ENCODE data around the gene GPBP1.

DNA sequence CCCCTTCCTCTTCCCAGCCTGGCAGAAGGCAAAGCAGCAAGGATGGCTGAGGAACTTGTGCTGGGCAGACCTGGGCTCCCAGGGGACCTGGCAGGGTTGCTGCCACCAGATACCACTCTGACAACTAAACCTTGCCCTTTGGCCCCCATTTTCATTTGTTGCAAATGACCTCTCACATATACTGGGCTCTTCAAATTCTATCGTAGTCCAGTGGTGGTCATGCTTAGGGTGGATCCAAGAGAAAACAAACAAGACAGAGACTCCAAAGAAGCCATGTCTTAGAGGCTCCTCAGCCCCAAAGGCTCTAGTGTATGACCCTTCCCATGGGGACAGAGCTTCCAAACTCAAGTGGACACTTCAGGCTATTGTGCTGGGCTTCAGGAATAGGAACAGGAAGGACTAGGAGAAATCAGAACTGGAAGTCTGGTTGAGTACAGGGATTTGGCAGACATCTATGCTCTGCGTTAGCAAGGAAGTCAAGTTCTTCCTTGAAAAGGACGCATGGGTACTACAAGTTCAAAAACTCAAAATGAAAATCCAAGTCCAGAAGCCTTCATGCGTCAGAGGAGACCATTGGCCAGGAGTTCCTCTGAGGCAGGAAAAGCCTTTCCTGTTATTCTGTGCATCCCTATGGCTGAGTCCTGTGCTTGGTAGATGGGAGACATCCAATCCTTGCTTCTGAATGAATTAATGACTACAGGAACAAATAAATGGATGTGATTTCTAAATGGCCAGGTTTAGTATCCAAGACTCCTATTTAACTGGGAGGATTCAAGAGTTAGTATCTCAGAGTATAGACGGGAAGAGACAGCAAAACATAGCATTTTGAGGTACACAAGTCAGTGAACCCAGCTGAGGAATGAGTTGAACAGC lies 64.7 kb upstream of the PLPP1 start:
- PRO-cap: no peak
CAGE:
- cytosol, long polyA minus RNA: no peak
- cytosol, long polyA plus RNA: no peak
- long polyA plus RNA: no peak
- nucleus, long polyA minus RNA: no peak
- nucleus, long polyA plus RNA: no peak

DNA sequence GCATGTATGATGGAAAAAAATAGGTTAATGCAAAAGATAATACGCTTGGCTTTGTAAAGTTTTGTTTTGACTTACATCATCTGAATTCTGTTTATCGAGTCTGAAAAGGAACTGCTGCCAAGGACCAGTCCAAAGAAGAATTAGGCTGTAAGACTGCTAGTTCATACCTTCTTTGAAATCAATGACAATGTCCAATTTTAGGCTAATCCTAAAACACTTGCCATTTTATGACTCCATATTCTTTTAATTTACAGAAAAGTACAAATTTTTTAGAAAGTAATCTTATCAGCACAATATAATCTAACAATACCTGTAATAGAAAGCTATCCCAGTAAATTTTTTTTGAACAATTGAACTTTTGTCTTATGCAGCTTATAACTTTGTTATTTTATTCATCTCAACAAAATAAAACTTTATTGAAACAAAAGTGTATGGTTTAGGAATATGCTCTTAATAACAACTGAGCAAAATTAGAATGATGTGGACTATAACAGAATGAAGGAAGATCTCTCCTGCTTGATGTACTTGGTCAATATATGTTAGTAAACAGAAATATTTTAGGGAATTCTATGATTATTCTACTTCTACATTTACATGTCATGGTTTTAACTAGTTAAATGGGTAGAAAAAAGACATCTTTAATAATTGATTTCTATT lies 57.2 kb downstream of the IL6ST start:
- PRO-cap: no peak
CAGE:
- cytosol, long polyA minus RNA: no peak
- cytosol, long polyA plus RNA: no peak
- long polyA plus RNA: no peak
- nucleus, long polyA minus RNA: no peak
- nucleus, long polyA plus RNA: no peak

DNA sequence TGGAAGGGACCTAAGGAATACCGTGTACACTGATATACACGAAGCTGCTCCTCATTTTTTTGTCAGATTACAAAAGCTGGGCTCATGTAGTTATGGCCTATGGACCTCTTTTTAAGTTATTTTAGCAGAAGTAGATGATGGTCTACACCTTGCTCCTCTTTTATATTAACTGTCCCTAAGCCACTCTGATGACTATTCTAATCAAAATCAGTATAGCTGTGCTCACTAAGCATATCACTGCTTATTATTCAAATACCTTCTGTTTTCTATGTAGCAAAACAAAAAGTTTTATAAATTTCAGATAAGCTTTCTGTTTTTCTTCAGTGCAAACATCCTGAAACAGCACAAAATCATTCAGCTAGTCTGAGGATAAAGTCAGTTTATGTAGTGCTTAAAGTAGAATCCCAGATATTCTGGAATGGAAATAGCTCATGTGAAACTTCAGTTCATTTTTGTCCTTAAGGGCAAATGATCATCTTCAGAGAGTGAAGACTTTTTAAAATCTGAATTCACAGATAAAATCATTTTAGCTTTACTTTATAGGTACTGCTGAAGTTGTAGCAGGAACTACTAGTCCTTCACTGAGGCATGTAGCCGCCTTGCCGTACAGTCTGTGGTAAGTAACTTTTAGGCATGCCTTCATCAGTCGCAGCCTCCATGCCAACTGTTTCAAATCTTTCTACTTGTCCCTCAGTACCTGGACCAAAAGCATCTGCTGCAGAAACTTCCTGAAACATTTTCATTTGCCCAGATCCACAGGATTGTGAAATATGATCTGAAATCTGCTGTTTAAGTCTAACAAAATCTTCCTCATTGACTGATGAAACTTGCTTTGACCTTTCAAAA lies 54.0 kb downstream of the IL6ST start:
- PRO-cap: no peak
CAGE:
- cytosol, long polyA minus RNA: no peak
- cytosol, long polyA plus RNA: no peak
- long polyA plus RNA: no peak
- nucleus, long polyA minus RNA: no peak
- nucleus, long polyA plus RNA: start-site peak on the minus strand centred at position 118 of the sequence, 135 bp wide, 227 and 96 reads in 2 replicates; start-site peak on the minus strand centred at position 644 of the sequence, 97 bp wide, 69 and 157 reads in 2 replicates

DNA sequence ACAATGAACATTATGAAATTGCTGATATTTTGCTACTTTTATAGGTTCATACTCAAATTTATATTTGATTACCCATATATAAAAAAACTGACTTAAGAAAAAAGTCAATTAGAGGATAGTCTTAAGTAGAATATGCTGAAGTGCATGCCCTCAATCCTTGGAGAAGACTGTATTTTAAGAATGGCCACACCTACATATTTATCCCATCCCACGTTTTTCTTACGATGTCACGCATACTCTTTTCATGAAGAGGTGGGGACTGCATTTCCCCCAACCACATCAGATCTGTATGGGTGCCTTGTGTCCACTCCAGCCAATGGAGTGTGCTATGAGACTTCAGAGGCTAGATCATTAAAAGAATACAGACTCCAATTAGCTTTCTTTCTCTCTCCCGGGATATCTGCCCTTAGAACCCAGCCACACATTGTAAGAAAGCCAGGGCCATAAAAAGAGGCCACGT lies 21.7 kb downstream of the IL6ST start:
- PRO-cap: no peak
CAGE:
- cytosol, long polyA minus RNA: no peak
- cytosol, long polyA plus RNA: no peak
- long polyA plus RNA: no peak
- nucleus, long polyA minus RNA: no peak
- nucleus, long polyA plus RNA: no peak

DNA sequence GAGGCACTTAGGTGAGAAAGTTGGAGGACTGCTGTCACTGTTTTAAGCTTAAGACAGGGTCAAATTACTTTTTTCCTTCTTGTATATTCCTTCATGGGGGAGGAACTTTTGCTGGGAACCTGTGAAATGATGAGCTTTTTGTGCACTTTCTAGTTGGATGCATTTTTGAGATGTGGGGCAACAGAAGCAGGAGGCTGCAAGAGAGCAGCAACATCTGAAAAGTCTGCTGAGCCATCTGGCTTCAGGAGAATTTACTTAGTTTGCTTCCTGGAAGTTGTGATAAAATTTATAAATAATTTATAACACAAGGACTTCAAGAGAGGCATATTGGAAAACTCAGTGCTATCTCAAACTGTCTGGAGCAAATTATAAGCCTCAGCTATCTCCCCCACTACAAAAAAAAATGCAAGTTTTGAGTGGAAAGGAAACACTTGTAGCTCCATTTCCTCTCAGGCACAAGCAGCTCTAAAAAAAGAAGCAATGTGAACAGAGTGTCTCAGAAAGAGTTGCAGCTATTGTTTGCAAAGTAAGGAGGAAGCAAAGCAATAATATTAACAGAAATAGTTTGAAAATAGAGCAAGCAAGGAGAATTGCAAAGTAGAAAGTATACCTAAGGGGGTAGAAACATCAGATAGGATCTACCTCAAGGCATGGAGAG lies 55.7 kb upstream of the IL6ST start:
- PRO-cap: bidirectional peak, plus-strand start at position 607 of the sequence, minus-strand start at position 467 of the sequence
CAGE:
- cytosol, long polyA minus RNA: no peak
- cytosol, long polyA plus RNA: no peak
- long polyA plus RNA: no peak
- nucleus, long polyA minus RNA: no peak
- nucleus, long polyA plus RNA: no peak

DNA sequence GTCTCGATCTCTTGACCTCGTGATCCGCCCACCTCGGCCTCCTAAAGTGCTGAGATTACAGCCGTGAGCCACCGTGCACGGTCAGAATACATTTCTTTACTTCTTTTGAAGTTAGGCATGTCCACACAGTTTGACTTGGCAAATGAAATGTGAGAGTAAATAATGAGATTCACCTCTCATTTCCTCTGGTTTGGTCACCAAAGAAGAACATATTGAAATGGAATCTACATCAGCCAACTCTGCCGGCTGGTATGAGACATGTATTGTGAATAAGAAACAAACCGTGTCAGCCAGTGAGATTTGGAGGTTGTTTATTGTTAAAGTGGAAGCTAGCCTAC lies 103.2 kb upstream of the IL6ST start:
- PRO-cap: no peak
CAGE:
- cytosol, long polyA minus RNA: no peak
- cytosol, long polyA plus RNA: no peak
- long polyA plus RNA: no peak
- nucleus, long polyA minus RNA: no peak
- nucleus, long polyA plus RNA: no peak

DNA sequence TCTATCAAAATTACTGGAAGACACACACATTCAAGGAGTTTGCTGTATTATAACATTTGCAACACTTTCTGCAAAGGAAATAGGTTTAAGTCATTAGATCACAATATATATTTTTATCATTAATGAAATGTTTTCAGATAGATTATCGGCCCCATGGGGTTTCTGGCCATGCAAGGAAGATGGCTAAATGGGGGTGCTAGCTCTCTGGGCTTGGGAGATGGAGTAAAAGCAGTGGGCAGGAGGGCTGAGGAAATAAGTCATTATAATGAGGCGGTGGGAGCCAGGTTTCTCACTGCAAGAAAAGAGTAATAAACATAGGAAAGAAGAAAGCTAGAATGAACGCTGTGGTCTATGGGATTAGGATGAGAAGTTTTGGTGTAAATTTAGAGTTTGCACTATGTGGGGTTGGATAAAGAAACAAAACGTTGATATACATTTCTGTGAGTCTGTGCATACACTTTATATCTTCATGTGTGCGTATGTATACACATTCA lies 39.1 kb upstream of the ANKRD55 start:
- PRO-cap: no peak
CAGE:
- cytosol, long polyA minus RNA: no peak
- cytosol, long polyA plus RNA: no peak
- long polyA plus RNA: no peak
- nucleus, long polyA minus RNA: no peak
- nucleus, long polyA plus RNA: no peak

DNA sequence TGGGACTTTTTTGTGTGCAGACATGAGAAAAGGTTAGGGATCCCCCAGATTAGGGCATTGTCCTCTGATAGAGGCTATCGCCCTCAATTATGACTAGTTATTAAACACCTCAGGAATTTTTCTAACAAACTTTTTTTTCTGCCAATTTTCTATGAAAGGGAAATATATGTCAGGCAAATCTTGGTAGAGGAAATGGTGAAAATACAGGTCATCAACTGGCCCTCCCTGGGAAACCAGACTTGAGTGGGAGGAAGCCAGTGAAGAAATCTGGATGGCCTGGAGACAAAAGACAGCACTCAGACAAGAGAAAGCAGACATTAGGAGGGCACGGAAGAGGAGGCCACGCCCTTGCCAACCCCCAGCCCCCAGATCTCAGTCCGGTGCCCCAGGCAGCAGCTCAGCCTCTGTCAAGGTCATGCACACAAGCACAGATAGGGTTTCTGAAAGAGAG lies 85.9 kb upstream of the ANKRD55 start:
- PRO-cap: no peak
CAGE:
- cytosol, long polyA minus RNA: no peak
- cytosol, long polyA plus RNA: no peak
- long polyA plus RNA: no peak
- nucleus, long polyA minus RNA: no peak
- nucleus, long polyA plus RNA: no peak

- PRO-cap: no peak
CAGE:
- cytosol, long polyA minus RNA: no peak
- cytosol, long polyA plus RNA: no peak
- long polyA plus RNA: no peak
- nucleus, long polyA minus RNA: no peak
- nucleus, long polyA plus RNA: no peak
These were observed 180.8 kb upstream of the ANKRD55 start for GRCh38 chr5:56413963-56414324.

DNA sequence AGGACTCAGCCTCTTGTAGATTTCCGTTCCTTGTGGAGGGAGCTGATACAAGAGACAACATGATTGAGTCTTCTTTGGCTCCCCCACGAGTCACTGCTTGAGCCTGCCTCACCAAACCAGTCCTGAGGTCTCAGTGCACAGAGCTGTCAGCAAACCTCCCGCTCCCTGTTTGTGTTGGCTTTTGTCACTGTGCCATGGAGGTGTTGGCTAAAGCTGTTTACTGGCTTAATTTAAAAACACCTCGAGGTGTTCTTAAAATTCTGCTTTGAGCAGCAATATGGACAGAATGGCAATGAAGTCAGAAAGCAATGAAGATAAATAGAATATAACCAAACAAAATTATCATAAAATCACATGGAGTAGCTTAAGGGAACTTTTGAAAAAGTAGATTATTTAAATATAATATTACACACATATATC lies 234.1 kb upstream of the ANKRD55 start:
- PRO-cap: no peak
CAGE:
- cytosol, long polyA minus RNA: no peak
- cytosol, long polyA plus RNA: no peak
- long polyA plus RNA: no peak
- nucleus, long polyA minus RNA: no peak
- nucleus, long polyA plus RNA: no peak

DNA sequence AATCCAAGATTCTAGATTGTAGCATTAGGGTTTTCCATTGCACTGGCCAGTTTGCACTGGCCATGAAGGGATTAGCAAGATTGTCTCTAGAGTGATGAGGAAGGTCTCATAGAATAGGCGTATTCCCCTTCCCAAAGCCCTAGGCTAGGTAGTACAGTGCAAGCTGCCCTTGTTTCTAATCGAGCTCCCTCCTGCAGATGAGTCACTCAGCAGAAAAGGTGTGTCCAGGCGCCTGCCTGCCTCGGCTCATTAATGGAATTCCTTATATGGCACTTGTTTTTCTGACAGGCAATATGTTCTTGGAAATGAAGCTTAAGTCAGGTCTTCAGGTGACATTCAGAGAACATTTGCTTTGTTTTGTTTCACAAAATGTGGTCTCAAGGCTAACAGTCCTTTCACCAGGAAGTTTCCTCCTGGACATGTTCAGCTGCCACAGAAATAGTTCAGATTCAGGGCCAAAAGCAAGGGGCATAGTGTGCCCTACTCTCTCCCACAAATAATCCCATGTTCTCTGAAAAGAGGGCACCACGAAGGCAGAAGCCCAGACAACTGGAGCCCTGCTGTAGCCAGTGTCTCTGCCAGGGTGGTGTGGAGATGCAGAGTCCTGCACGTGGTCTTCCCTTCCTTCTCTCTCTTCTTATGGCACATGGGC lies 281.2 kb upstream of the MAP3K1 start:
- PRO-cap: no peak
CAGE:
- cytosol, long polyA minus RNA: no peak
- cytosol, long polyA plus RNA: no peak
- long polyA plus RNA: no peak
- nucleus, long polyA minus RNA: no peak
- nucleus, long polyA plus RNA: no peak

DNA sequence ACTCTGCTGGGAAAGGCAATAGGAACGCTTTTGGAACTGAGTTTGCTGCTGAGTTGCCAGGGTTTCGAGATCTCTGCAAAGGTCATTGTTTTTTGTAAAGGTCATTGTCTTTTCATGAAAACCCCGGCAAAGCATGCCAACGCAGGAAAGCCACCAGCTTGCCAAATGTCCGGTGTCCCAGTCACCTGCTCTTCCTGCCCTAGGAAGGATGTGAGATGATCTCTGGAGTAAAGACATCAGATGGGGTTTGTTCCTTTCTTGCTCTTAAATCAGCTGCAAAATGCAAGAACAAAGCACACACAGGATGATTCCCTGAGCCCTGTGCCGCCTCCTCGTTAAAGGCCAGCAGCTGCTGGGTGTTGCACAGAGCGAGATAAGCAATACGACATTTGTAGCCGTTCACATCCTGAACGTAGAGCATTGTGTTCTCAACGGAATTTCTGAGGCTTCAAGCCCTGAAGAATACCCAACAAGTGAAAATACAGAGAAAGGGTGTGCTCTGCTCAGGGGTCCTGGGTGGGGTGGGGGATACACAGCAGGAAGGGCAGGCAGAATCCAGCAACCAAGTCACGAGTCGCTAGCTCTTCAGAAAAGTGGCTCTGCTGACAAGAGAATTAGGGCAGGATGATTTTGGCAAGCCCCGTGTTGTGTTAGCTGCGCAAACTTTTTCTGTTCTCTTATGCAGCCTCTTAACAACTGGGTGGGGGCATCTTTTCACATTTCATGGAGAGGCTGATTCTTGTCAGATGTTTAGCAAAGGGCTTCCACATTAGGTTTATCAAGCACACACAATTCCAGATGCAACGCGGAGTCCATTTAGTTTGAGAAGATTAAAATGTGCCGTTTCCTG lies 229.2 kb upstream of the MAP3K1 start:
- PRO-cap: no peak
CAGE:
- cytosol, long polyA minus RNA: no peak
- cytosol, long polyA plus RNA: no peak
- long polyA plus RNA: no peak
- nucleus, long polyA minus RNA: no peak
- nucleus, long polyA plus RNA: no peak

- PRO-cap: no peak
CAGE:
- cytosol, long polyA minus RNA: no peak
- cytosol, long polyA plus RNA: no peak
- long polyA plus RNA: no peak
- nucleus, long polyA minus RNA: no peak
- nucleus, long polyA plus RNA: no peak
These were observed 177.1 kb upstream of the MAP3K1 start for GRCh38 chr5:56638203-56638696.

DNA sequence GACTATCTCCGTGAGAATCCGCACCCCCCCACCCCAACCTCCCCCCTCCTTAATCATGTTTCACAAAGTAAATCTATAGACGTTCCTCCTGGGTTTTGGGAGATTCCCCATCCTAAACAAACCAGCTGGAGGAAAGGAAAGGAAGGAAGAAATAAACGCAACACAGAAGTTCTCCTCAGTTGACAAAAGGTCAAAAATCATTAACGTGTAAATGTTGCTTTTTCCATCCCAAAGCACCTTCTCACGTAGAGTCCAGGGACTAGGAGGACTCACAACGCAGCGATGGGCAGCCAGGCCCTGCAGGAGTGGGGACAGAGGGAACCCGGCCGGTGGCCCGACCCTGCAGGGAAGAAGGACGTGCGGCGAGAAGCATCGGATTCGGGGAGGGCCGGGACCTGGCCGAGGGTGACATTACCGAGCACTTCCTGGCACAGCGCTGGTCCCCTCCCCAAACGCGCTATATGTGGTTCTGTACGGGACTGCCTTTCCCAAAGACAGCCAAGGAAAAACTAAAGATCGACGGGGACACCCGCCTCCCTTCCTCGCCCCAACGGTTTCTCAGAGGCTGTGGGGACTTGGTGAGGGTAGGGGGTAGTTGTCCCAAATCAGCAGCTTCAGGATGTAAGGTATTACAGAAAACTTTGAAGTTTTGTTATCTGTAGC lies 1.1 kb upstream of the MAP3K1 start:
- PRO-cap: unidirectional peak, plus-strand start at position 314 of the sequence
CAGE:
- cytosol, long polyA minus RNA: no peak
- cytosol, long polyA plus RNA: no peak
- long polyA plus RNA: no peak
- nucleus, long polyA minus RNA: no peak
- nucleus, long polyA plus RNA: no peak

DNA sequence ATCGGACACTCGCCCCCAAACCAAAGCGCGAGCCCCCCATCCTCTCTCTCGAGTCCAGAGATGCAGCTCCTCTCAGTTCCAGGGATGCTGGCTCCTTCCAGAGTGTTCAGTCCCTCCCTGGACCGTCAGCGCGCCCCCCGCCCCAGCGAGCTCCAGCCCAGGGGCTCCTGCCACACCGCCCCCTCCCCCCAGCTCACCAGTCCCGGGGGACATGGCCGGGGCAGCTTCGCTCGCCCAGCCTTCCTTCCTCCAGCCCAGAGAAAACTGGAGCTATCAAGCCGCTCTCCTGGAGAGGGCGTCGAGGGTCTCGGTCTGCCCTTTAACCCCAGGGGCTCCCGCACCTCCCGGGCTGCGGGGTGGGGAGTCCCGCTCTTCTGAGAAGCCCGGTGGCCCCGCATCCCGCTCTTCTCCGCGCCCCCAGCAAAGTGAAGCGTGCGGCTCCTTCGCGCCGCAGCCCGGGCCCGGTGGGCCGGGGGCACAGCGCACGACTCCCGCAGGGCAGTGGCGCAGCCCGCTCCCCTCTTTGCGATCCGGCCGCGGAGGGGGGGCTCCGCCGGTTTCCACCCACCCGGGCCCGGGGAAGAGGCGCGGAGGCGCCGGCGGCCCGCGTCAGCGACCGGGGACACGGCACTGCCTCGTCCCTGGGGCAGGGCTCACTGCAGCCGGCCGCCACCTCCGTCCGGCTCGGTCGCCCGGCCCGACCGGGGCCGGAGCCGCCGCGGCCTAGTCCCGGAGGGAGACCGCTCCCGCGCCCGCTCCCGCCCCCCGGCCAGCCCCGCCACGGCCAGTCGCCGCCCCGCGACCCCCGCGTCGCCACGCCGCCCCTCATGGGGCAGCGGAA lies 544 bp downstream of the MIER3 start:
- PRO-cap: bidirectional peak, plus-strand start at position 458 of the sequence, minus-strand start at position 266 of the sequence
CAGE:
- cytosol, long polyA minus RNA: no peak
- cytosol, long polyA plus RNA: no peak
- long polyA plus RNA: no peak
- nucleus, long polyA minus RNA: no peak
- nucleus, long polyA plus RNA: no peak

DNA sequence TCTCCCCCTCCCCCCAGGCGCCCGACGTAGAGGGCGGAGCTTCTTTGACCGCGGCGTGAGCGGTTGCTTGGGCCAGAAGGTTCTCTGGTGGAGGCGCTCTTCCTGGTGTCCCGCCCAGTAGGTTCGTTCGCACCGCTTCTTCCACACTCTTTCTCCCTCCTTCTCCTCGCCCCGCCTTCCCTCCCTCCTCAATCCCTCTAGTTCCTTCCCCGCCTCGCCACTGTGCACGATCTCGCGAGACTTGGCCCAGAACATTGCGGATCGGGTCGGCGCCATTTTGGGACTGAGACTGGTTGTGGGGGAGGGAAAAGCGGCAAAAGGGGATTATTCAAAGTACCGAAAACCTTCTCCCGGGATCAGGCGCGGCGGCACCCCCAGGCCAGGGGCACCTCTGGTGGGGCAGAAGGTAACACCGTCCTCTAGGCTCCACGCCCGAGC lies at the start of gene GPBP1:
Gene GPBP1 (plus strand): TSS at position 254 of the 438 bp plus-strand sequence.
- PRO-cap: bidirectional peak, plus-strand start at position 254 of the sequence, minus-strand start outside the sequence
CAGE:
- cytosol, long polyA minus RNA: start-site peak on the plus strand centred at position 67 of the sequence, 41 bp wide, 57 reads; start-site peak on the plus strand centred at position 268 of the sequence, 41 bp wide, 619 reads
- cytosol, long polyA plus RNA: start-site peak on the plus strand centred at position 62 of the sequence, 76 bp wide, 74 and 98 reads in 2 replicates; start-site peak on the plus strand centred at position 298 of the sequence, 146 bp wide, 324 and 735 reads in 2 replicates
- long polyA plus RNA: start-site peak on the plus strand centred at position 270 of the sequence, 45 bp wide, 68 and 428 reads in 2 replicates
- nucleus, long polyA minus RNA: start-site peak on the plus strand centred at position 57 of the sequence, 20 bp wide, 67 reads; start-site peak on the plus strand centred at position 301 of the sequence, 151 bp wide, 1,235 reads
- nucleus, long polyA plus RNA: start-site peak on the plus strand centred at position 66 of the sequence, 61 bp wide, 76 and 96 reads in 2 replicates; start-site peak on the plus strand centred at position 317 of the sequence, 173 bp wide, 574 and 907 reads in 2 replicates

GRCh38 chr5:57174777-57175150 lies 905 bp downstream of the GPBP1 start:
- PRO-cap: no peak
CAGE:
- cytosol, long polyA minus RNA: no peak
- cytosol, long polyA plus RNA: no peak
- long polyA plus RNA: no peak
- nucleus, long polyA minus RNA: no peak
- nucleus, long polyA plus RNA: no peak

DNA sequence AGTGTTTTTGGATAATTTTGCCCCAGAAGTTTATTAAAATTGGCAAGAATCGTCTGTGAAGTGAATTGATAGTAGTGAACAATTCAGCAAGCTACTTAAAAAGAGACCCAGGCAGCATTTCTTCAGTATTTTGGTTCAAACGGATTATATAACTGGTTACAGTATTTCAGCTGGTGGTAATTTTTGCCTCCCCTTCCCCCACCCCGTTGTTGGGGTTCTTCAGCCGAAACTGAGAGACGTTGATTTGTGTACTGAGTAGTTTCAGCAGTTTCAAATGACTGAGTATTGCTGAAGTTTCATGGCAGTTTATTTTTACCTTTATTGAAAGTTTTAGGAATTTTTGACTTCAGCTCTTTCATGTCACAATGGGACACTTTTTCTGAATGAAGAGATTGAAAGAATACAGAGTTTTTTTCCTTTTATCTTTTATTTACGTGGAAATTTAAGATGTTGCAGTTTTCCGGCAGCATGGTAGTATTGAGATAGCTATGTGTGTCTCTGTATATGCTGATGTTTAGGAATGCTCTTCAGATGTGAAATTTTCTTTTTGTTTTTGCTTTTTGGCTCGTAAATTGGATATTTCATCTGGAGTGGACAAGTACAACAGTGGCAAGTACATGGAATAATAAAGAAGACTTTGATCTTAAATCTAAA lies 1.8 kb downstream of the GPBP1 start:
- PRO-cap: no peak
CAGE:
- cytosol, long polyA minus RNA: start-site peak on the plus strand centred at position 192 of the sequence, 46 bp wide, 85 reads
- cytosol, long polyA plus RNA: start-site peak on the plus strand centred at position 205 of the sequence, 73 bp wide, 102 and 93 reads in 2 replicates
- long polyA plus RNA: no peak
- nucleus, long polyA minus RNA: no peak
- nucleus, long polyA plus RNA: start-site peak on the plus strand centred at position 331 of the sequence, 318 bp wide, 48 and 113 reads in 2 replicates

GRCh38 chr5:57566794-57567388 lies 84.3 kb upstream of the ACTBL2 start:
- PRO-cap: no peak
CAGE:
- cytosol, long polyA minus RNA: no peak
- cytosol, long polyA plus RNA: no peak
- long polyA plus RNA: no peak
- nucleus, long polyA minus RNA: no peak
- nucleus, long polyA plus RNA: no peak

DNA sequence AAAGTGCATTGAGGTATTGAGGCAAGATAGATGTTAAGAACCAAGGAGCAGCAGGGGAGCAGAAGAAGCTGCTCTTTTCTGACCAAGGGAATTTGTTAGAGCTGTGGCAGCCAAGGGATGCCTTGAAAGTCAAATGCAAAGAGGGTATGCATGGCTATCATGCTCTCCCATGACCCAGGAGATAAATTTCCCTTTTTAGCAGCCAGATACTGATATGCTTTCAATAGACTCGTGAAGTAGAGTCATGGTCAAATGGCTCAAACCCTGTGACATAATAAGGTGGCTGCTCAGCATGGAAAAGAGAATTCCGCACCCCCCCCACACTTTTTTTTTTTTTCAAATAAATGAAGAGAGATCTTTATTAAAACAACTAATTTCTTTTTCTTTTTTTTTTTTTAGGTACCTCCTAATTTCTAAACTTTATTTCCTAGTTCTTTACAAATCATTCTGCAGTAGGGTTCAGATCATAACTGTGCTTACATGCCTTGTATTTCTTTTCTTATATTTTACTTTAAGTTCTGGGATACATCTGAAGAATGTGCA lies 180.9 kb upstream of the ACTBL2 start:
- PRO-cap: no peak
CAGE:
- cytosol, long polyA minus RNA: no peak
- cytosol, long polyA plus RNA: no peak
- long polyA plus RNA: no peak
- nucleus, long polyA minus RNA: no peak
- nucleus, long polyA plus RNA: no peak